ENCODE measurements around a stretch of chr12.

DNA sequence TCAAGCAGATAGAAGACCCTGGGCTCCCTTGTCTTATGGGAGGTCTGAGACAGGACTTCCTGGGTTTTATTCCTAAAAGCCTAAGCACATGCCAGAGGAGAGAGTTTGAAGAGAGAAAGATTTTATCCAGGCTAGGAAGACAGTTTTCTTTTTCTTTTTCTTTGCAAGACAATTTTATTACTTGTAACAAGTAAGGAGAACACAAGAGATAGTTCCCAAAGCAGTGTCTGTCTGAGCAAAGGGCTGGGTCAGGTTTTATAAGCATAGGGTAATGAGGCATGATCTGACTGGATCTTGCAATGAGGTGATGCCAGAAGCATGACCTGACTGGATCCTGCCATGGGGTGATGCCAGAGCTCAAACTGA is 180.4 kb upstream of the HMGA2 start:
- PRO-cap, 3 experiments: no peak in any of the 3 experiments
- RAMPAGE, long total RNA, 2 experiments: no peak in any of the 2 experiments

DNA sequence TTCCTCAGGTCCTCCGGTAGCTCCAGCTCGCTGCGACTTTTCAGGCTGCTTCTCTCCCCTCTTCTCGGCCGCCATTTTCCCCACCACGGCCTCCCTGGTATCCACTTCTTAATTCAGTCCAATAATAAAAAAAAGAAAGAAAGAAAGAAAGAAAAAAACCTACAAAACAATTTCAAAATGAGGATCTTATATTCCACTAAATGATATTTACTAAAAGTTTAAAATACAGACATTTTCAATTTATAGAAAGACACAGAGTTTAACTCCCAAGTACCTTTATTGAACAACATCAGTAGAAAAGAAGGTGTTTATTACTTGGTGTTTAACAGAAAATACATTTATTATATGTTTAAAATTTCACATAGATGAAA is 177.9 kb upstream of the HMGA2 start:
- PRO-cap, 3 experiments: peak in 3 of 3 experiments; most common minus-strand start position 66 of the sequence (in 3)
- RAMPAGE, long total RNA, 2 experiments: start-site peak on the minus strand in 1 of 2 experiments, centred at position 72 of the sequence, 9 reads per replicate
- RRBS: no CpG with 5 or more reads among the region's 6 CpGs

GRCh38 chr12:65881213-65881444 is 56.8 kb downstream of the HMGA2 start:
- PRO-cap, 3 experiments: no peak in any of the 3 experiments
- RAMPAGE, long total RNA, 2 experiments: no peak in any of the 2 experiments
- RRBS: no CpG with 5 or more reads among the region's 3 CpGs

DNA sequence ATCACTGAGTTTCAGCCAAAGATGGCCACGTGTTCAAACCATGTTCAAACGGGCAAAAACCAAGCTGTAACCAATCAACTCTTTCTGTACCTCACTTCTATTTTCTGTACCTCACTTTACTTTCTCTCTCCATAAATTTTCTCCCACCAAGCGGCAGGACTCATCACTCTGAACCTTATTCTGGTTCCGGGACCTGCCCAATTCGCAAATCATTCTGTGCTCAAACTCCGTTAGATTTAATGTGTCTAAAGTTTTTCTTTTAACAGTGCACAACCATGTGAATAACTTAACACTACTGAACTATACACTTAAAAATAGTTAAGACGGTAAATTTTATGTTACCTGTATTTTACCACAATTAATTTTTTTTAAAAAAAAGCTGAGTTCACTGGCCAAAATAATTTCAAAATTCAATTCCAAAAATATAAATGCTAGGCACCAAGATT is 1.2 kb downstream of the TMBIM4 start:
- PRO-cap, 3 experiments: no peak in any of the 3 experiments
- RAMPAGE, long total RNA, 2 experiments: no peak in any of the 2 experiments
- RRBS: no CpG with 5 or more reads among the region's 7 CpGs

DNA sequence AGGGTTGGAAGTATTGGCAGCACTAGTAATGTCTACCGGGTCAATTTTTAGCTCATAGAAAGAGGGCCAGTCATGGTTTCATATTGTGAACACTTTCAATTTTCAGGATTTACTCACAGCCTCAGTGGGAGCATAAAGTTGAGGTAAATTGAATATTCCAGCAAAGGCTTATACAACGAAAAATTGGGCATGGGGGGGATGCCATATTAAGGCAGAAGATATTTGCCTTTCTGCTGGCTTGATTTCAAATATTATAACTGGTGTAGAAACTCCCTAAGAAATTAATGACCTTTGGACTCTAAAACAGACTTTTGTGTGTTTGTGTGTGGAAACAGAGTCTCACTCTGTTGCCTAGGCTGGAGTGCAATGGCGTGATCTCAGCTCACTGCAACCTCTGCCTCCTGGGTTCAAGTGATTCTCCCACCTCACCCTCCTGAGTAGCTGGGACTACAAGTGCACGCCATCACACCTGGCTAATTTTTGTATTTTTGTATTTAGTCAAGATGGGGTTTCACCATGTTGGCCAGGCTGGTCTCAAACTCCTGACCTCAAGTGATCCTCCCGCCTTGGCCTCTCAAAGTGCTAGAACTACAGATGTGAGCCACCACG is 11.6 kb downstream of the IRAK3 start:
- PRO-cap, 3 experiments: no peak in any of the 3 experiments
- RAMPAGE, long total RNA, 2 experiments: no peak in any of the 2 experiments
- RRBS: no CpG with 5 or more reads among the region's 6 CpGs

DNA sequence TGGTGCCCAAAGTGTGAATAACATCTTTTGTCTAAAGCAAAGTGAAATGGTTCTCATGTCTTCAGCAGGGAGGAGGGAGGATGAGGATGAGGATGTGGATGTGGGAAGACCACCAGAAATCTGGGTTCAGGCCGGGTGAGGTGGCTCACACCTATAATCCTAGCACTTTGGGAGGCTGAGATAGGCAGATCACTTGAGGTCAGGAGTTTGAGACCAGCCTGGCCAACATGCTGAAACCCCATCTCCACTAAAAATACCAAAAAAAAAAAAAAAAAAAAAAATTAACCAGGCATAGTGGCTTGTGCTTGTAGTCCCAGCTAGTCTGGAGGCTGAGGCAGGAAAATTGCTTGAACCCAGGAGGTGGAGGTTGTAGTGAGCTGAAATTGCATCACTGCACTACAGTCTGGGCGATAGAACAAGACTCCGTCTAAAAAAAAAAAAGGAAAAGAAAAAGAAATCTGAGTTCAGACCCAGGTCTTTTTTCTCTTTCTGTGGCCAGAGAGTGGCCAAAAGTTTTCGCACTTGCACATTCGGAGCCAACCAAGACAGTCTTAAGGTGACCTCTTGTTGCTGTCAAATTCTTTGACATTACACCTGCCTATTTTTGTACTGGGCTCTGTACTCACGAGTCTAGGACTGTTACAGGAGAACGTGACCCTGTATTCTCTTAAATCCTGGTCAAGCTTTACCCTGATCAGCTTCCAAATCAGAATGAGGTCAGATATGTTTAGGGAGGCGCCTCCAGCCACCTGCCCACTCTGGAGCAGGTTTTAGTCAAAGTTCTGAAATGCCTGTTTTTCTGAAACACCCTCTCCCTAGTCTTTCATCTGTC is 47.3 kb downstream of the IRAK3 start:
- PRO-cap, 3 experiments: no peak in any of the 3 experiments
- RAMPAGE, long total RNA, 2 experiments: no peak in any of the 2 experiments
- RRBS: no CpG with 5 or more reads among the region's 8 CpGs

DNA sequence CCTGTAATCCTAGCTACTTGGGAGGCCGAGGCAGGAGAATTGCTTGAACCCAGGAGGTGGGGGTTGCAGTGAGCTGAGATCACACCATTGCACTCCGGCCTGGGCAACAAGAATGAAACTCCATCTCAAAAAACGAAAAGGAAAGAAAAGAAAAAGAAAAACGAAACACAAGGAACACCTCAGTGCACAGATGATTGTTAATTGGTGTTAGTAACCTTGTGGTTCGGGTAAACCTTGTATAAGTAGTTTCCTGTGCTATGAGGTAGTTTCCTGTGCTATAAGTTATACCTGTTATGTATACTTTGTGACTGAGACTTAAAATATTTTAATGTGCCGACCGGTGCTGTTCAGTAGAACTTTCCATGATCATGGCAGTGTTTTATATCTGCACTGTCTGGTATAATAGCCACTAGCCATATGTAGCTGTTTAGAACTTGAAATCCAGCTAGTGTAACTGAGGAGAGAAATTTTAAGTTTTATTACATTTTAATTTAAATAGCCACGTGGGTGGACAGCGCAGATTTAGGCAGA is 1.3 kb downstream of the HELB start:
- PRO-cap, 3 experiments: no peak in any of the 3 experiments
- RAMPAGE, long total RNA, 2 experiments: no peak in any of the 2 experiments
- RRBS: no CpG with 5 or more reads among the region's 9 CpGs

DNA sequence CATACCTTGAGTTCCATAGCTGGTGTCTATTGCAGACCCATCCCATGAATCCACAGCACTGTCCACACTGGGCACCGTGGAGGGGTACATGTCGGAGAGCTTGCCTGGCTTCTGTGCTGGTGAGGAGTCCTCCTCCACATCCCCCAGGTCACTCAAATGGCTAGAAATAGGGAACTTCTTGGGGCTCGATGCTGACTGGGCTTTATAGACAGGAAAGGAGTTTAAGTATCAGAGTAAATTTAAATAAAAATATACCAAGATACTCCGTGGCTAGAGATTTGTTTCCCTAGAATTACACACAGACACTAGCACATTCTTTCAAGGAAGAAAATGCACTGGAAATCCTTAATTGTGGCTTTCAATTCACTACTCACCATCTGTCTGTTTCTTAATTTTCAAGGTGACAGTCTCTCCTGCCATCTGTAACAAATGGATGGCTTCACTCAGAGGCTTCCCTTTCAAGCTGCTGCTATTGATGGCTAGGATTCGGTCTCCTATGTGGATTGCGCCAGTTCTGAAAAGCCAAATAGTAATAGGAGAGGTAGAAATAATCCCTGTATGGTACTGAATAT is 90.1 kb downstream of the HELB start:
- PRO-cap, 3 experiments: no peak in any of the 3 experiments
- RAMPAGE, long total RNA, 2 experiments: no peak in any of the 2 experiments
- RRBS: no CpG with 5 or more reads among the region's 6 CpGs

DNA sequence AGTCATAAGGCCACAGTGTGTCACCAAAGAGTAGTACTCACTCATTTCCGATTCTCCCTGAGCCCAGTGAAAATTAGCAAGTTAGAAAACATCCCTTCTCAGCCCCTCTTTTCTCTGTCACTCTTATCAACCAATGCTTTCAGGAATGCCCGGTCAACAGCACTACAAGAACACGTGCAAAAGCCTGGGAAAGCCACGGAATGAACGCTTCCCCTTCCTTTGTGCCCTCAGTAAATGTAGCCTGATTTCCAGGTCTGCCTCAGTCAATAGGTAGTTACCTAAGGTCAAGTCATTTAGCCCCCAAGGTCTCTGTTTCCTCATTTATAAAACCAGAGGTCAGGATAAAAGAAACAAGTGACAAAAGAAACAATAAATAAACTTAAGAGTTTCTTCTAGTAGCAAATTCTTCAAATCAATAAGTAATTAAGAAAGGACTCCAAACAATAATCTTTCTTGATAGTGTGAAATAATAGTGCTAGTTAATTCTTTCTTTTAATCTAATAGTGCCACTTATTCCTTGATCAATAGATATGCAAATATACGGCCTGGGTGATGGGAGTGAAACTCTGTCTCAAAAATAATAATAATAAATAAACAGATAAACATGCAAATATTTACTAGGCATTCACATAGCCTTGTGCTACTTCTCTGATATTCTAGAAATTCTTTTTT is 281.3 kb upstream of the CAND1 start:
- PRO-cap, 3 experiments: no peak in any of the 3 experiments
- RAMPAGE, long total RNA, 2 experiments: no peak in any of the 2 experiments
- RRBS: no CpG with 5 or more reads among the region's 6 CpGs

- PRO-cap, 3 experiments: no peak in any of the 3 experiments
- RAMPAGE, long total RNA, 2 experiments: no peak in any of the 2 experiments
- RRBS: no CpG with 5 or more reads among the region's 4 CpGs
Observed at GRCh38 chr12:67031950-67032590, 237.1 kb upstream of the CAND1 start.

DNA sequence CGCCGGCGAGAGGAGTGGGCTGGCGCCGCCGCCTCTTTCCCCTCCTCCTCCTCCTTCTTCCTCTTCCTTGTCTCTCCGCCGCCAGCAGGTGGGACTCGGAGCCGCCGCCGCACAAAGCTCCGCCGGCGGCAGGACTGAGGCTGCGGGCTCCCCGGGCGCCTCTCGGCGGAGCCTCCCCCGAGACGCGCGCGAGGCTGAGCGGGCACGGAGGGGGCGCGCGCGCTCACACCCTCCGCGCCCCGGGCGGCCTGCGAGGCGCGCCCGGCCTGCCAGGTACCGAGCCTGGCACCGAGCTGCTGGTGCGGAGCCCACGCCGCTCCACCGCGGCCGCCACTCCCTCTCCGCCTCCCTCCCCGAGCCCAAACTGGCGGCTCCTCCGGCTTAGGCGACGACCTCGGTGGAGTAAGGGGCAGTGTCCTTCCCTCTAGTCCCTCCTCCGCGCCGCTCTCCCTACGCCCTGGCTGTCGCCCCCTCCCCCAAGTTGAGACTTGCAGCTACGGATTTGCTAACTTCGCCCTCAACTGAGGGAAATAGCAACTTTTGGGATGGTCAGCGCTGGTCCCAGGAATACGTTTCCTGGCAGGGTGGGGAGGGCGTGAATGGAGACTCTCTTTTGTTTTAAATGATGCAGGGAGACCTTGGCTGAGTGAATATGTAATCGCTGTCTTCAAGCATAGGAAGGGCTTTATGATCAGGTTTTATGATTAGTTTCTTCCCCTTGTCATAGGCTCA is 199.5 kb upstream of the CAND1 start:
- PRO-cap, 3 experiments: peak in 1 of 3 experiments; most common minus-strand start position 170 of the sequence (in 1)
- RAMPAGE, long total RNA, 2 experiments: no peak in any of the 2 experiments
- RRBS: under 1% methylated on average over 22 of the region's 65 CpGs

GRCh38 chr12:67284185-67284872 is 15.2 kb downstream of the CAND1 start:
- PRO-cap, 3 experiments: no peak in any of the 3 experiments
- RAMPAGE, long total RNA, 2 experiments: no peak in any of the 2 experiments
- RRBS: no CpG with 5 or more reads among the region's 3 CpGs

DNA sequence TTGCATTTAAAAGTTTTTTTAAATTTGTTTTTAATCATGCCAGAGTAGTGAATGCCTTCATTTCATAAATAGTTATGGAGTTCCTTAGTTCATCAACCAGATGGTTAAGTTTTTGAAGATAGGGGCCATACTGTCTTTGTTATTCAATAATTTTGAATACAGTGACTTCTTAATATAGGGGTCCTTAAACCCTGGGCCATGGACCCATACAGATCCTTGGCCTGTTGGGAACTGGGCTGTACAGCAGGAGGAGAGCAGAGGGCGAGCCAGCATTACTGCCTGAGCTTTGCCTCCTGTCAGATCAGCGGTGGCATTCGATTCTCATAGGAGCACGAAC is 21.4 kb downstream of the CAND1 start:
- PRO-cap, 3 experiments: no peak in any of the 3 experiments
- RAMPAGE, long total RNA, 2 experiments: no peak in any of the 2 experiments
- RRBS: no CpG with 5 or more reads among the region's 4 CpGs

- PRO-cap, 3 experiments: peak in 3 of 3 experiments; most common plus-strand start chr12:67648066 (in 2); most common minus-strand start chr12:67647945 (in 3)
- RAMPAGE, long total RNA, 2 experiments: no peak in any of the 2 experiments
- RRBS: 4% methylated on average over 1 of the region's 15 CpGs
Observed at GRCh38 chr12:67647853-67648161, 738 bp upstream of the DYRK2 start.

DNA sequence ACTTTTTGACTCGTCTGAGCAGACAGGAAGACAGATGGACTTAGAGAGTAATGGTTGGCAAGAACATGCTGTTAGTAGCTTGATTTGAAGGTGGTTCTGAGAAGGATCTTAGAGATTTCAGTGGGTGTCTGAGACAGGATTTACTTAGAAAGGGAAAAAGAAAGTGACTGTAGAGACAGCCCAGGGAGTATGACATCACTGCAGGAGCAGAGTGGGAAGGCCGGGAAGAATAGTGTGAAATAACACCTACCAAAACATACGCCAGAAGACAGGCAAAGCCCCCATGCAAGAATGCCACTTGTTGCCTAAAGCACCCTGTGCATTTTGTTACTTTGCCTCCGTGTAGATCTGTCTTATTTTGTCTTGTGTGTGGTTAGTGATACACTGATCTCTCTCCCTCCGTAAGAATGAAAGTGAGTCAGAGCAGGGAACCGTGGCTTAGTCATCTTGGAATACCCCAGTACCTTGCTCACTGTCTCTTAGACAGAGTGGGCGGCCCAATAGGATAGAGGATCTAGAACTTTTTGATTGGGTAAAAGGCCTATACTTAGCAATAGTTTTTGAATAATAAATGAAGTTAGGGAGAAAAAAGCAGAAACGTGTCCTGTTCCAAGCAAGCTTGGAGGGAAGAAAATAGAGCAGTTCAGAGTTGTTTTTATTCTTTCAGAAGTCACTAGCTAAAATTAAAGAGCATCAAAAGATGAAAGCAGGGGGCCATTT is 179.4 kb downstream of the DYRK2 start:
- PRO-cap, 3 experiments: peak in 3 of 3 experiments; most common plus-strand start position 436 of the sequence (in 1); most common minus-strand start position 454 of the sequence (in 3)
- RAMPAGE, long total RNA, 2 experiments: no peak in any of the 2 experiments
- RRBS: no CpG with 5 or more reads among the region's 8 CpGs

- PRO-cap, 3 experiments: no peak in any of the 3 experiments
- RAMPAGE, long total RNA, 2 experiments: no peak in any of the 2 experiments
- RRBS: no CpG with 5 or more reads among the region's 2 CpGs
Observed at GRCh38 chr12:68012628-68013070, 146.9 kb downstream of the IFNG start.

DNA sequence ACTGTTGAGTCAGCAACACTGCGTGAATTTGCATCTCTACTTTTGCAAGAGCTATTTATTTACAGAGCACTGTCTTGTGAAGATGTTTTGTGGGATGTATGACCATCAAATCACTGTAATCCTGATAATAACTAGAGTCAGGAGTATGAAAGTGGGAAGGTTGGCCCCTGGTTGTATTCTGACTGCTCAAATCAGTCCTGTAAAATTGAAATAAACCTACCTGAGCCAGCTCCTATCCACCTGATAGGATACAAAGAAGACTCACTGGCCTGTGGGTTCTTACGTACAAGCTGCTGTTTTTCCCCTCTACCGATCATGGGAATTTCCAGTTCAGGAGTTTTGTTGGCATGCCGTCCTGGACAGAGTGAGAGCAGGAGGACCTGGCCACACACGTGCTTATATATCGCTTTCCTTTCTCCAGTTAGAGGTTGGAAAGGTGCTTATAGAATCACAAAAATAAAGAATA is 127.4 kb downstream of the IFNG start:
- PRO-cap, 3 experiments: no peak in any of the 3 experiments
- RAMPAGE, long total RNA, 2 experiments: no peak in any of the 2 experiments
- RRBS: no CpG with 5 or more reads among the region's 6 CpGs

DNA sequence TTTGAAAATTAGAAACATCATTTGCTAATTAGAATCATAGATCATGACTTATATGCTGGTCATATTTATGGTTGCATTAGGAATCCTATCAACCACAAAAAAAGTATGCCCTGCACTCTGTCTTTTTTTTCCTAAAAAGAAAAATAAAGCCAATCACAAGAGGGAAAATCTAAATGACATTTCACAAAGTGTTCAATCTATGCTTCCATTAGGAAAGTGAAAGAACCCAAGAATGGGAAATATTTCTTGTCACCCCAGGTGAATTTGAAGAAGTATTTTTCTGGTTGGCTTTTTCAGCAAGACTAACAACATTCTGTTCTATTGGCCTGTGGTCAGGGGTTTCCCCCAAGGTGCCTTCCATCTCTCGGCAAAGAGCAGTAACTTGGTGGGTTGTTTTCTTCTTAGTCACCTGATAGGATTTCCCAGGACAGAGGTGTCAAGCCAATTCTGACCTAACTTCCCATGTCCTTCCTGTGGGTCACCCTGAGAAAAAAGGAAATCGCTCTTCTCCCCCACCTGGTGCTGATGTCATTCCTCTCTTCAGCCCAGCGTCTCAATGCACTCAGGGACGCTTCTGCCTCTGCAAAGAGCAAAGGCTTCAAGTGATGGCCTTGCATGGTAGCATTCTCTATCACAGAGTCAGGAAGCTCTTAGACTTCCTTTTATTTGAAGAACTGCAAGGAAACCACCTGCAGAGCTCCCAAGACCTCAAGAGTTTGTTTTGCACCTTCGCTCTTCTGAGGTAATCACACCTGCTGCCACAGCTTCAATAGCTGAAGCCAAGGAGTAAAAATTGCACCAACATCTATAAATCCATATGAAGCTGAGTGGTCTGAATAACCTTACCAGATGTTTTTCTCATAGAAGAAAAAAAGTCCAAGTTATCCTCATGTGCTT is 16.1 kb upstream of the IFNG start:
- PRO-cap, 3 experiments: no peak in any of the 3 experiments
- RAMPAGE, long total RNA, 2 experiments: no peak in any of the 2 experiments
- RRBS: no CpG with 5 or more reads among the region's 5 CpGs

GRCh38 chr12:68180802-68181519 is 21.4 kb upstream of the IFNG start:
- PRO-cap, 3 experiments: no peak in any of the 3 experiments
- RAMPAGE, long total RNA, 2 experiments: no peak in any of the 2 experiments
- RRBS: no CpG with 5 or more reads among the region's 2 CpGs

- PRO-cap, 3 experiments: no peak in any of the 3 experiments
- RAMPAGE, long total RNA, 2 experiments: no peak in any of the 2 experiments
- RRBS: no CpG with 5 or more reads among the region's 5 CpGs
Observed at GRCh38 chr12:68245482-68246225, 7.8 kb downstream of the IL22 start.